ENCODE data around the gene CHST2.

GRCh38 chr3:141960360-141960652, 83.9 kb downstream of the ATP1B3 start:
- RAMPAGE, long total RNA = no peak
- RRBS = no CpG with 5 or more reads among the region's 3 CpGs

DNA sequence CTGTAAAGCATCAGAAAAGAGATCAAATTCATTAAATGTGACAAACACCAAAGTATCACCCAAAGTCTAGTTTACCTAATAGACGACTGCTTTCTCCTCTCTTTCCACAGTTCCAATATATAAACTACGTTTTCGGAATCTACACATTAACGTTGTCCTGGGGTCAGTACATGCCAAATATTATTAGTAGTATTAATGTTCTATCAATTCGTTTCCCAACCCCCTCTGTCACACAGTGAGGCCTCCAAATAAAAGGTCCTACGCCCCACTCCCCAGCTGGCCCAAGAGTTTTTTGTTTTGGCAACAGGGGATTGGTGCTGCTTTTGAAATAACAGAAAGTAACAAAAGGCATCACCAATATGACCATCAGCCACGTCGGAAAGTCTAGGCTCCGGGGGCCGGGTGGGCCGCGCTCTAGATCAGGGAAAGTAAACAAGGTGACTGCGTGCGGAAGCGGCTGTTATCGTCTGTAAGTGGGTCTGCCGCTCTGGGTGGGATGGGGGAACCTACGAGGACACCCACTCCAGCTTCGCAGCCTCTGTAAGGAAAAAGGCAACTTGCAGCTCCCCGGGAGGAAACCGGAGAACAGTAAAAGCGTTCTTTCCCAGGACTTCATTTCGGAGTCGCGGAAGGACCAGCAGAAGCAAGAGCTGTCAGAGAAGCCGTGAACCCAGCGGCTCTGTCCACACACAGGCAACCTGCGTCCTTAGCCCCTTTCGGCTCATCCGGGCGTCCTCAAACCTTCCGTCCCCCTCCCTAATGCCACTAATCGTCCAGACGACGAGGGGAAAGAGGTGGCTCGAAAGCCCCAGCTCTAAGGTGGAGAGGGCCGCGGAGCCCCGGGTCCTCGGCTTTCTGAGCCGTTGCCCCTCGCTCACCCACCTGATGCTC, 604 bp downstream of the XRN1 start:
- RAMPAGE, long total RNA = no peak
- RRBS = no CpG with 5 or more reads among the region's 42 CpGs

DNA sequence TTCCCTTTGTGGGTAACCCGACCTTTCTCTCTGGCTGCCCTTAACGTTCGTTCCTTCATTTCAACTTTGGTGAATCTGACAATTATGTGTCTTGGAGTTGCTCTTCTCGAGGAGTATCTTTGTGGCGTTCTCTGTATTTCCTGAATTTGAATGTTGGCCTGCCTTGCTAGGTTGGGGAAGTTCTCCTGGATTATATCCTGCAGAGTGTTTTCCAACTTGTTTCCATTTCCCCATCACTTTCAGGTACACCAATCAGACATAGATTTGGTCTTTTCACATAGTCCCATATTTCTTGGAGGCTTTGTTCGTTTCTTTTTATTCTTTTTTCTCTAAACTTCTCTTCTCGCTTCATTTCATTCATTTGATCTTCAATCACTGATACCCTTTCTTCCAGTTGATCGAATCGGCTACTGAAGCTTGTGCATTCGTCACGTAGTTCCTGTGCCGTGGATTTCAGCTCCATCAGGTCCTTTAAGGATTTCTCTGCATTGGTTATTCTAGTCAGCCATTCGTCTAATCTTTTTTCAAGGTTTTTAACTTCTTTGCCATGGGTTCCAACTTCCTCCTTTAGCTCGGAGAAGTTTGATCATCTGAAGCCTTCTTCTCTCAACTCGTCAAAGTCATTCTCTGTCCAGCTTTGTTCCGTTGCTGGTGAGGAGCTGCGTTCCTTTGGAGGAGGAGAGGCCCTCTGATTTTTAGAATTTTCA, 31.8 kb upstream of the XRN1 start:
- RAMPAGE, long total RNA = no peak
- RRBS = no CpG with 5 or more reads among the region's 17 CpGs

DNA sequence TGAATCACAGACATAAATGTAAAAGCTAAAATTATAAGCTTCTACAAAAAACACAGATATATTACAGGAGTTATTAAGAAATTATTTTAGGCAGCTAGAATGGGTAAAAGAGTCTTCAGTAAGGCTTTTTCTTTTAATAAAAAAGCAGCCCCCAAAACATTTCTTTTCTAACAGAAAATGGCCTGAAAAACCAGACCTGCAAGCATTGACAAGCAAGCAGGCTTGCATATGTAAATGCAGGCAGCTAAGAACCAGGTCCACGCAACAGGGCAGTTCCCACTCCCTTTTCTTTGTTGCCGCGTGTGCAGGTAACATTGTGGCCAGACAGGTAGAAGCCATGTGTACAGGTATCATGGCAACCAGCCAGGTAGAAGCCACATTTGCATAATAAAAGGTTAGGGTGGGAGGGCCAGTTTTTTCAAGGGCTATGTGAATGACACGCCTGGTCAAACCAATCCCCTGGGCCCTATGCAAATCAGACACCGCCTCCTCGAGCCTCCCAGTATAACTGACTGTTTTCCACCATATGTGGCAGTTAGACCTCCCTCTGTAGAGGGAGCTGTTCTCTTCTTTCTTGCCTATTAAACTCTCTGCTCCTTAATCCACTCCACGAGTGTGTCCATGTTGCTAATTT, 22.1 kb downstream of the PCOLCE2 start:
- RAMPAGE, long total RNA = no peak
- RRBS = no CpG with 5 or more reads among the region's 7 CpGs

GRCh38 chr3:142940459-142941013, 22.9 kb downstream of the PAQR9 start:
- RAMPAGE, long total RNA = no peak
- RRBS = no CpG with 5 or more reads among the region's 6 CpGs

DNA sequence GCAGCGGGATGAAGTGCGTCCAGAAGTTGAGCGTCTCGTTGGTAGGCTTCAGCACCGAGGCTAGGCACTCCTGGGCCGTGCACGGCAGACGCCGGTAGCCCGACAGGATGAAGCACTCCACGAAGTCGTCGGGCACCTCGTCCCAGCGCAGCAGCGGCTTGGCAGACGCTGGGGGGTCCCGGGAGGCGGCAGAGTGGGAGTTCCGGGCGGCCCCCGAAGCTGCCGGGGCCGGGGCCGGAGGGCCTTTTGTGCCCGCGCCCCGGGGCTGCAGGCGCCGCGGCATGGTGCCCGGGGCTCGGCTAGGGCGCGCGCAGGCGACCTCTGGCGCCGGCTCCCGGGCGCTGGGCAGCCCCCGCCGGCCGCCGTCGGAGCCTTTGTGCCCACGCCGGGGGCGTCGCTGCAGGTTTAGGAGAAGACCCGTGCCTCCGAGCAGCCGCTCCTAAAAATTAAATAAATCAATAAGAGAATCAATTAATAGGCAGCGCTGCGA, 375 bp downstream of the PAQR9 start:
- RAMPAGE, long total RNA = no peak
- RRBS = 3% methylated on average over 16 of the region's 55 CpGs

- RAMPAGE, long total RNA = no peak
- RRBS = no CpG with 5 or more reads among the region's 5 CpGs
Measured at GRCh38 chr3:143066112-143066680, 53.4 kb upstream of the CHST2 start.

DNA sequence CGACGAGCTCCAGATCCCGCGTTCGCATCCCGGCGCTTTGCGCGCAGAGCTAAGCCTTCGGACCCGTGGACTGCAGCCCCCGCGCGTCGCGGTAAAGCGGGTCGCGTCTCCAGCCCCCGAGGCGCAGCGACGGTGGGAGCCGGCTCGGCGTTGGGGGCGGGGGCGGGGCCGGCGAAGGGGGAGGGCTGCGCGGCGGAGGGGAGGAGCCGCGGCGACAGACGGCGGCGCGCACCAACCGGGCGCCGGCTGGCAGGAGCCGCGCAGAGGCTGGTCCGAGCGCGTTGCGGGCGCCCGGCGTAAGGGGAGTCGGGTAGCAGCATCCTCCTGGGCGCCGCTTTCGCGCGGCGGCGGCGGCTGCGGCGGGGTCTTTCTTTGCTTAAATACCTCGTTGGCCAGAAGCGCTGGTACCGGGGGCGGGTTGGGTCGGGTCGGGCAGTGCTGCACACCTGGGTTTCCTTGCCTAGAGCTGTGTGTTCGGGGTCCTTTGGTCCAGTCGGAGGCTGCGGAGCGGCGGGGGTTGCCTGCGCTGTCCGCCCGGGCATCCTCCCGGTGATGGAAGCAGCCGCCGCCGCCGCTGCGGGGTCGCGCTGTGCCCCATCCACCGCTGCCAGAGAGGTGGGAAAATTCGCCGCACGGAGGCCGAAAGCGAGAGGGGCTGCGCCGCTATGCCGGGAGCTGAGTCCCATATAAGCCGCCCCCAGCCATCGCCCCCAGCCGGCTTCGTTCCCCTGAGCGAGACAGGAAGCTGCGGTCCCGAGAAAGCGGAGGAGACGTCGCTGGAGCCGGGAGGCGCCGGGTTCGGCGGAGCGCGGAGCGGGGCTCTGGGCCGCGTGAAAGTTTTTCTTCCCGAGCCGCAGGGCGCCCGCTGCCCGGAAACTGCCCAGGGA, at the start of gene CHST2:
Gene CHST2 (plus strand): TSS at position 261 of the 887 bp plus-strand sequence.
- RAMPAGE, long total RNA = no peak
- RRBS = 1% methylated on average over 52 of the region's 119 CpGs

GRCh38 chr3:143171045-143171807, 51.7 kb downstream of the CHST2 start:
- RAMPAGE, long total RNA = no peak
- RRBS = no CpG with 5 or more reads among the region's 3 CpGs

DNA sequence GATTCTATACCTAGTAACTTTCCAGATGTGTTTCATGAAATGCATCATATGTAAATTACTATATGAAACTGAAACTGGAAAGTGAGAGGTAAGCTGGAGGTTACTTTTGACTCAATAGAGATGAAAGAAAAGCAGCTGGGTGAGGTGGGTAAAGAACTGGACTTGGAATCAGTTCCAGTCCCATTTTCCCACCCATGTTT, 312.3 kb downstream of the SLC9A9 start:
- RAMPAGE, long total RNA = no peak

DNA sequence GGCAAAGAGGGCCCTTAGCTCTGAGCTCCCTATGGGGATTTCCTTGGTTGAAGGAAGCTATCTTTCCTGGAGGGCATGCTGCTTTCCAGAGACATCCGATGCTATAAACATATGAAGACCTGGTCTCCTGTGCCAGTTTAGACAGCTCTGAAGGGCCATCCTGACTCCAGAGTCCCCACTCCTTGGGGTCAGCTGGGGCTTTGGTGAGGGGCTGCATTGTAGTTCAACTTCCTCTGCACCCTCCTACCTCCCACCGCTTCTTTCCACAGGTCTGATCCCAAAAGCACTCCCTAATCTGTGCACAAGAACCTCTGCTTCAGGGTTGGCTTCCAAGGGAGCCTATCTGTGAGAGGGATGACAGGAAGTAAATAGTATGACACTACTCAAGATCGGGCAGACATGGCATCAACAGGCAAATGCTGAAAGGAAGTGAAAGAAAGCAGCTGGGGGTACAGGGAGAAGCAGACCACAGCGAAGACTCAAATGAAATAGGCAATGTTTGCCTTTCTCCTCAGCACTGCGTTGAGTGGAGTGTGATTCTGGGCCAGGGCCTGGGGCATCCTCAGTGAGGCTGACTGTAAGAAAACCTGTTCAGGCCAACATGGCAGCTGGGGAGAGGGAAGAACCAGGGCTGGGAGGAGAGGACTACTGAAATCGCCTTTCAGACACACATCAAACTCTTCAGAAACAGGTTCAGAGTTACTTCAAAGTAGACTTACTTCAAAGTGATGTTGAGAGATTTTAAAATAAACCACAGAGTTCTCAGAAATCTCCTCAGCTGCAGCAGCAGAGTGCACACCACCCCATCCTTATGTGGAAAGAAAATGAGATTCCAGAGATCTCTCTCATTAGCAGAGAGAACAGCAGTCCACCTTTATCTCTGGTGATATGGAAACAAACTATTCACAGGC, 96.6 kb downstream of the SLC9A9 start:
- RAMPAGE, long total RNA = no peak
- RRBS = no CpG with 5 or more reads among the region's 6 CpGs

GRCh38 chr3:143824257-143824822, 23.9 kb downstream of the SLC9A9 start:
- RAMPAGE, long total RNA = no peak
- RRBS = no CpG with 5 or more reads among the region's 3 CpGs

DNA sequence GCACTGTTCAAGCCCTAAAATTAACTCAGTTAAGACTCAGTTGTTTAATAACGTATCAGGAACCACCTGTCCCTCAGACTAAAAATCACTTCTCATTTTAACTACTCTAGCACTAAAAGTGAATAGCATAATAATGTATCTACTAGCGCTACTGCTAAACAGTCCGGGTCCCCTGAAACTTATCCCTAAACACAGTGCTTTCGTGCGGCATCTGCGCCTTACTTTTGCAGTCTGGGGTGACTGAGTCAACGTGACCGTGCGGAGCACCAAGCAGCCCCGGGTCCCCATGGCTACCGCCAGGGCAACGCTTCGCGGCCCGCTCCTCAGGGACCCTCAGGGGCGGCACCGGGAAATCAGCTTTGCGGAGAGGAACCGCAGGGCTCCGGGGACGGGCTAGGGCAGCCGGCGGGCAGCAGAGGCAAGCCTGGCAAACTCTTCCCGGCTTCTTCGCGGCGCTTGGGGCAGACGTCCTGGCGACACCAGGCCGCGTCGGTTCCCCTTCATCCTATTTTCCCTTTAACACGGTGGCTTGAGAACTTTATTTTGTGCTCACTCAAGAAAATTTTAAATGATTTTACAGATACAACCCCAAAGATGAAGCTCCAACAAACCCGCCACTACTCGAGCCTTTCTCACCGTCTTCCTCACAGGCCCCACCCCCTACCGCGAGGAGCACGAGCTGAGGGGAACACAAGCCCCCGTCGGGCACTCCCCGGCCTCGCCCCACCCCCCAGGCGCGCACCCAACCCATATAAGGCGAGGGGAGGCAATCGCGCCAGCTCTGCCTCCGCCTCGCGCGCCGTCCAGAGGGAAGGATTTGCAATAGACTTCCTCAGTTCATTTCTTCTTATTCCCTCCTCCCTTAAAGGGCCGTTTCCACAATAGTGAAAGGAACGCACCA, 682 bp upstream of the DIPK2A start:
- RAMPAGE, long total RNA = no peak
- RRBS = under 1% methylated on average over 8 of the region's 55 CpGs

DNA sequence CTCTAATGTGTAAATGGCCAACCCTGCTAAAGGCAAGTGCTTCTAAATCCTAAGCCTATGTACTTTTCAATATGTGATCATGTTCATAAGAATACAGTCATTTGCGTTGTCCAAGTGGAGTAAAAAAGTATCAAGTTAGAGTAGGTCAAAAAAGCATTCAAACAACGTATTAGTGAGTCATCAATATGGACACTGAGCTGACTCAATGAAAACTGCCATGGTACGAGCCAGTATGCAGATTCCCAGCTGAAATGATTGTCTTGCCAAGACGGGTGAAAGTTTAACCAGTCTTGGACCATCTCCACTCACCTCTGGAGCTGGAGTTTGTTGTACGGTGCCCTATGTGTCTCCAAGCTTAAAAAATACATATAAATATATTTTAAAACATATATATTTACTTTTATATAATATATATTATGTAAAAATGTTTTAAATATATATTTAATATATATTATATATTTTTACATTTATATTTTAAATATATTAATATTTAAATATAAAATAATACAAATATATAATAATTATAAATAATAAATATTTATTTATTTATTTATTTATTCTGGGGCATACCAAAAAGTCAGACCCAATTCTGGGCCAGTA, 27.4 kb downstream of the PLSCR4 start:
- RAMPAGE, long total RNA = no peak
- RRBS = no CpG with 5 or more reads among the region's 5 CpGs

DNA sequence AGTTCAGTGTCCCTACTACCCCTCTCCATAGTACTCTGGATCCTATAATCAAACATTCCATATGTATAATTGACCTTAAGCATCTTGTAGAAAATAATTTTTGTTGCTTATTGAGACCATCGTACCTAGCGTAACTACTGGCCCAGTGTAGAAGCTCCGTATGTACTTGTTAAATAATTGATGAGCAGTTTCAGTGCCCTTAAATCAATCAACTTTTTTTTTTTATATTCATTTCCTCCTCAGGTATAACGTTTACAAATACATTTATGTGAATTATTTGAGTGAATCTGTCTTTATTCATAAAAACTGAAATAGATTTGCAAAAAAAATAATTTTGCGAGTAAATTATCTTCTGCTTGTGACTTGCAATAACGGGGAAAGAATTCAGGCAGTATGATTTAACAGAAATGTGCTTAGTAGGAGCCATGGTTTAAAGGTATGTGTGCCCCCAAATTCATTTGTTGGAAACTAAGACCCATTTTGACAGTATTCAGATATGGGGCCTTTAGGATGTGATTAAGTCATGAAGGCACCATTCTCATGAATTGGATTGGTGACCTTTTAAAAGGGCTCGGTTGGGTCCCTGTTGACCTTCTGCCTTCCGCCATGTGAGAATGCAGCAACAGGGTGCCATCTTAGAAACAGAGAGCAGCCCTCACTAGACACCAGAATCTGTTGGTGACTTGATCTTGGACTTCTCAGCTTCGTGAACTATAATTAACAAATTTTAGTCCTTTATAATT, 33.7 kb downstream of the PLSCR1 start:
- RAMPAGE, long total RNA = no peak
- RRBS = no CpG with 5 or more reads among the region's 9 CpGs

GRCh38 chr3:147391950-147393128, 14.0 kb downstream of the ZIC4 start:
- RAMPAGE, long total RNA = no peak
- RRBS = 1% methylated on average over 17 of the region's 62 CpGs

DNA sequence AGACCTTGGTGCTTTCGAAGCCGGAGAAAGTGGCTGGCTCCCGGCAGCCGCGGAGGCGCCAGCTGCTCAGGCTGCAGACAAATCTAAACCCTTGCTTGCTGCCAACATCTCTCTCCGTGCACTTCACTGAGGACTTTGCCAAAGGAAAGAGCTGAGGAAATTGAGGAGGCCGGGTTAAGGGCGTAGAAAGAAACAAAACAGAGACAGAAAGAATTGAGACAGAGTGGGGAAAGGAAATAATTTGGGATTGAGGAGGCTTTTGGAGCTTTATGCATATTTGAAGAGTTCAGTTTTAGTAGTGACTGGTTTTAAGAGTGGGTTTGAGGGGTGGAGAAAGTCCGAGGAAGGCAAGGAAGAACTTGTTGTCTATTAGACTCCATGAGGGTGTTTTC, 2.2 kb downstream of the ZIC1 start:
- RAMPAGE, long total RNA = no peak
- RRBS = no CpG with 5 or more reads among the region's 10 CpGs

DNA sequence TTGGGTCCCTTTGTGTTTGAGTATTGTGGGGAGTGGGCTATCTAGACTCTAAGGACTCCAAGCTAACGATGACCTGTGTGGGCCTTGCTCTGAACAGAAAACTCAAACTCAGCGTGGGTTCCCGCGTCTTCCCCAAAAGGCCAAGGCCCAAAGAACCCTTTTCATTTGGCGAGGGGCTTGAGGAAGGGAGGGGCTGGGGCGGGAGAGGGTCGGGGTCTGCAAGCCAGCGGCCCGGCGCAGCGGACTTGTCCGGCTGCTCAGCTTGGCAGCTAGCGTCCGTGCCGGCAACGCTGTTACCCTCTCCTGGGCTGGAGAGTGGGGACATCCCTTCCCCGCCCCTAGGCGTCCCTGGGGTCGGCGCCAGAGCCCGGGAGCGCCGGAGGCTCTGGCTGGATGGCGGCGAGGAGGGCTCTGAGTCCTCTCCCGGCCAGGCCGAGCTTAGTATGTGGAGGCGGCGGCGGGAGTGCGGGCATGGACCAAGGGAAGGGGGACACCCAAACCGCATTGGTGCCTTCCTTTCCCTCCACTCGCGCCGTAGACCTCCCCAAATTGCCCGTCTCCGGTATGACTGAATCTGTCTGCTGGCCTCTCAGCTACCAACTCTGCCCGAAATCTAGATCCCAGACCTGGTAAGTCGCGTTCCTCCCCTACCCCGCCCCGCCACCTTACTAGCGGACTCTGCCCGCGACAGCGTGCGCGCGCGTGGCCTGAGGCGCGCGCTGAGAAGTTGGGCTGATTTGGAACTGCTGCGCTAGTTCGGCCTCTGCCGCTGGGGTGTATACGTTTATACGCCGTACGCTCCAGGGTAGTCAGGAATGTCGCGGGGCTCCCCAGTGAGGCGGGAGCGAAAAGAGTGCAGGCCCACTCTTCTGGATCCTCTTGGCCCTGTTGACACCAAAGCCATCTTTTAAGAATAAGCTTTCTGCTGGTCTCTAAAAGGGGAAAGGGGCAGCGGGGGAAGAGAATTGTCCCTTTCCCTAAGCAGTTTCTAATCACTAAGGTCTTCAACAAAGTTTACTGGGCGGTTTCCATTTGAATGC, 12.1 kb downstream of the ZIC1 start:
- RAMPAGE, long total RNA = no peak
- RRBS = 1% methylated on average over 10 of the region's 66 CpGs

GRCh38 chr3:147945864-147946443, 536.8 kb downstream of the ZIC1 start:
- RAMPAGE, long total RNA = no peak
- RRBS = no CpG with 5 or more reads among the region's 6 CpGs

GRCh38 chr3:148157064-148157435, 540.7 kb upstream of the AGTR1 start:
- RAMPAGE, long total RNA = no peak
- RRBS = no CpG with 5 or more reads among the region's 6 CpGs